T-cell (primary cell): ENCODE measurements around the gene TSPYL4.

DNA sequence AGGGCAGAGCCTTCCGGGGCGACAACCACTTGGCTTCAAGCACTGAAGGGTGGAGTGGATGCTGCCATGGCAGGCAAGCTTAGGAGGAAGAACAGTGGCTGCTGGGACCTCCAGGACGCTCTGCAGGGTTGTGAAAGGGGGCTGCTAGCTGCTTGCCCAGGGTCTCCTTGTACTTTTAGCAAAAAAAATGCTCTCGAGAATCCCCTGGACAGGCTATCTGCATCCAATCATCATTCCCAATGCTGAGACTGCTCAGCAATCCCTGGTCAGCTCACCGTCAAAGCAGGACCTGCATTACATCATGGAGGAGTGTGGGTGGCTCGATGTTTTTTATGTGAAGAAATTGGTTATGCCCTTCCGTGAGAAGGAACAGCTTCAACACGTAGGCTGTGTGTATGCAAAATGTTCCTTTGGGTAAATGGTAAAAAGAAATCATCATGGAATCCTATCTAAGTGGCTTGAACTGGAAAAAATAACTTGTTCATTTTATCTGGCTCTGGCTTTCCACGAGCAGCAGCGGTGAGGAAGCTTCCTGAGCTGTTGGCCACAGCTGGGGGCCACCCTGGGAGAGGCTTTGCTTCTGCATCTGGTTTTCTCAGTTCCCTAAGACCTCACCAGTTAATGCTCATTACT lies 111.5 kb downstream of the FYN start:
- PRO-cap, 7 experiments: peak in 1 of 7 experiments; most common plus-strand start position 484 of the sequence (in 1); most common minus-strand start position 303 of the sequence (in 1)

GRCh38 chr6:111818431-111818754 lies 54.9 kb downstream of the FYN start:
- PRO-cap, 7 experiments: no peak in any of the 7 experiments

DNA sequence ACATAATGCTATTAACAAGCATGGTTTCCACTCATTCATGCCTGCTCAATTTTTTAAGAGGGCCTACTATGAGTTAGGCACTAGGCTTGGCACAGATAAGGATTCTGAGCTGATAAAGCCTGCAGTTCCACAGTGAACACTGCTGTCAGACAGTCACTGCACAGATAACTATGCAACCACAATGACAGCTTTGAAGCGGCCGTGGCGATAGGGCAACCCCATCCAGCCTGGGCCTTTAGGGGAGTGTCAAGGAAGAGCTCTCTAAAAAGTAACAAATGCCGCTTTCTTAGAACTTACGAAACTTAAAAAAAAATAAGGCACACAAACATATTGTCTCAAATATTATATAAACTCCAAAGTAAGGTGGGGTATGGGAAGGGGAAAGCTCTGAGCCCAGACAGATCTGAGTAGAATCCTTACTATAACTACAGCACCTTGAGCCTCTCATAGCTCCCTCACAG lies 29.6 kb downstream of the FYN start:
- PRO-cap, 7 experiments: peak in 7 of 7 experiments; most common plus-strand start position 356 of the sequence (in 3); most common minus-strand start position 141 of the sequence (in 7)

GRCh38 chr6:111985161-111985695 lies 68.7 kb upstream of the CCN6 start:
- PRO-cap, 7 experiments: no peak in any of the 7 experiments

- PRO-cap, 7 experiments: peak in 7 of 7 experiments; most common plus-strand start chr6:111990071 (in 6); most common minus-strand start chr6:111989935 (in 7)
Measured at GRCh38 chr6:111989761-111990232, 64.1 kb upstream of the CCN6 start.

DNA sequence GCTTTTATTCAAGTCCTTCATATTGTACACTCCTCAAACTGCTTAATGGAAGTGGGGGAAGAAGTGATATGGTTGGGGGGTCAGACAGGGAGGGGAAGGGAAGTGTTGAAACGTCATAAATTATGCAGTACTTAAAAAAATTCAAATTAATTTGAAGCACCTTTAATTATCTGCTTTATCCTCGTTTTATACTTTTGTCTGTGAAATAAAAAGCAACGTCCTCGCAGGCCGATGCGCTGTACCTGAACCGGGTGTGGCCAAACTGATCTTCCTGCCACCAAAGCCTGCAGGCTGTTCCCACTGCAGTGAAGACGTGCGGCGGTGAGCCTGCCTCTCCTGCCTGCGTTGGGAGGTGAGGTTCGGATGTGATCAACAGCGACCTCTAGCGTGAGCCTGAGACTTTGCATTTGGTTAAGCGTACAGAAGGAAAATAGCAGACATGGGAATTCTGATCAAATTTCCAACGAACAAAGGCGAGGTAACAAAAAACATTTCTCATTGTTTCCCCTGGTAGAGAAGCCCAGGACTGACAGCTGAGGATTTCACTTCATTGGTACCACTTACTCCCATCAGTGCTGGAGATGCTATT lies 56.9 kb upstream of the CCN6 start:
- PRO-cap, 7 experiments: peak in 1 of 7 experiments; most common plus-strand start position 300 of the sequence (in 1); most common minus-strand start position 264 of the sequence (in 1)

DNA sequence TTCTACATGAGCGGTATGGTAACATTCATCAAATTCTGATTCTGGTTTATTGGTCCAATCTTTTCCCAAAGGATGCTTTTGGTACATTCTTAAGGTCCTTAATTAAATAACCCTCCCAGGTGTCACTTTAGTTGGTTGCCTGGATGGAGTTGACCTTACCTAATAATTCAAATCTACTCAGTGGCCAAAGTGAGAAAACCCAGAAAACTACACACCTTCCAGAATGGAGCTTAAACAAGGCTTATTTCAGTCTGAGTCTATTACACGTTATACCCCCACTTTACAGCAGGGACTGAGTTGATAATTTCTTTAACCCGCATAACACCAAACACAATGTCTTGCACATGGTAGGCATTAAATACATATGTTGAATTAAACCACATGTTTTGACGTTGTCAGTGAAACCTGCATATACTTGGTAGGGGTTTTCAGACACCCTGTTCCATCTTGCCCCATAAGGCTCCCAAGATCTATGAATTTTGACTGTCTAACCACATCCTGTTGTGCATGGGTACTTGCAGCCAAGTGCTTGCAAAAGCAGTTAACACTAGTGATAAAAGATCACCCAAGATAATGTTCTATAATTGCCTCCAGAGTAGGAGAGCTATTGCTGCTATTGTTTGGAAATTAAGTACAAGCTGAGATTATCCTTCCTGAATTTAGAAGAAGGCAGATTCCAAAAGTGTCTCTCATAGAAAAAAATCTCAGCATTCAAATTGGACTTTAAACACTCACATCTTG lies 26.1 kb upstream of the CCN6 start:
- PRO-cap, 7 experiments: peak in 7 of 7 experiments; most common plus-strand start position 550 of the sequence (in 4); most common minus-strand start position 294 of the sequence (in 5)

- PRO-cap, 7 experiments: no peak in any of the 7 experiments
Measured at GRCh38 chr6:112030940-112031533, 22.9 kb upstream of the CCN6 start.

DNA sequence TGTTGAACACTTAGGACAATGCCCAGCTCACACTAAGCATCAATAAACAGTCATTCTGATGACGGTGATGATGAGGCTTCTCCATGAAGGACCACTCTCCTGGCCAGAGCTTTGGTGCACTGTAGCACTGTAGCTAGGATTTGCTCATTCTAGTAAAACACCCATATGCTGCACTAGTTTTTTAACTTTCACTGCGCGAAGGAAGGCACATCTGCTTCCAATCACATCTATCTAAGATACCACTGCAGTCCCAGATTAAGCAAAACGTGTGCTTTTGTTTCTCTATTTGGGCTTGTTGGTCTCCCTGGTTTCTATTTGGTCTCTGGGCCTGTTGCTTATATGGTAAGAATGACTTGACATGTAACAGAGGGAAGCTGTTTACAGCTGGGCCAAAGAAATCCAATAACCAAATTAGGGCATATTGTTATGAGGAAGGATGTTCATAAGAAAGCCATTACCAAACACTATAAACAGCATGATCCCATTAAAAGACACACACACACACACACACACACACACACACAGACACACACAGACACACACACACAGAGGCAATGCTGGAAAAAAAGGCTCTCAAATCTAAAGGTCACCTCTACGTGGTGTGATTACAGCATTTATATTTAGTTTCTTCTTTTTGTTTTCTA lies 62.4 kb downstream of the FAM229B start:
- PRO-cap, 7 experiments: no peak in any of the 7 experiments

GRCh38 chr6:112223867-112224396 lies 30.4 kb downstream of the LAMA4 start:
- PRO-cap, 7 experiments: peak in 1 of 7 experiments; most common minus-strand start chr6:112224153 (in 1)

- PRO-cap, 7 experiments: no peak in any of the 7 experiments
Measured at GRCh38 chr6:112258670-112259373, 4.5 kb upstream of the LAMA4 start.

GRCh38 chr6:112268003-112268371 lies 13.6 kb upstream of the LAMA4 start:
- PRO-cap, 7 experiments: no peak in any of the 7 experiments

- PRO-cap, 7 experiments: no peak in any of the 7 experiments
Measured at GRCh38 chr6:113825876-113826162, 31.3 kb upstream of the MARCKS start.

DNA sequence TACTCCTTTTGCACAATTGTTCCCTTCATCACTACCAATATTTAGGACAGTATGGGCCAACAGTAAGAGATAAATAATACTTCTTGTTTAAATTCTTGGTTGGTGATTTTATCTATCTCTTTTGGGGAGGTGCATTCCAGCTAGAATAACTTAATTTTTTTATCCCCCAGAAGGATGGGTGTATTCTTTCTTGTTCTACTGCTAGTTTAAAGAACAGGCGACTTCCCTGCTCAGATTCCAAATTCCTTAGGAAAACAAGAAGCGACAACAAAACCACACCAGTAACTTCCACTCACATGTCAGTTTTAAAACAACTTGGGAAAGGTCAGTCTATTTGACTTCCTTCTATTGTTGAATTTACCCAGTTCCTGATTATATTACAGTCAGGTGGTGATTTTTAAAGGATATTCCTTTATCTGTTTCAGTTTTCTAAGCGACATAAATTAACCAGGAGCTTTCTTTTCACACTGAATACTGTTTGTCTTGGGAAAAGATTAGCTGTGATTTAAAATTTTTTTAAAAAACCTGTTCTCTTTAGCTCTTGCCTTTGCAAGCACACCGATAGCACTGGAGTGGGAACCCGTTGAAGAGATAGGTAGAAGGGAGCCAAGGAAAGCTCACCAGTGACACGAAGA lies 22.0 kb downstream of the MARCKS start:
- PRO-cap, 7 experiments: no peak in any of the 7 experiments

DNA sequence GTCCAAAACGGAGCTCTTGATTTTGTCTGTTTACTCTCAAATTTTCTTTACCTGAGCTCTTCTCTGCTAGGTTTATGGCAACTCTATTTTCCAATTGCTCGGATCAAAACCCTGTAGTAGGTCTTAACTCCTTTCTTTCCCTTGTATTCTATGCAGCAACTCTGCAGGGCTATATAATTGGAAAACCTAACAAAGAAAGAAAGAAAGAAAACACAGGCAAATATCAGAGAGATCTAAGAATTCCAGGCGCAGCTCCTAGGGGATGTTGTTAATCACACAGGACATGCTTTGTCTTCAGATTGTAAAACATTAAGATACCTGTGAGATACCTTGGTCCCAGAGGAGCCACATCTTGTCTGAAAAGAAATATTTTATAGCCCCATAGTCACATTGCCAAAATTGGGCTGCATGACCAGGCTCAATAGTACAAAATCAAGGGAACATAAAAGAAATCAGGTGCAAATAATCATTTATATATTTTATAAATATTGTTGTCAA lies 747.8 kb upstream of the HS3ST5 start:
- PRO-cap, 7 experiments: no peak in any of the 7 experiments

- PRO-cap, 7 experiments: no peak in any of the 7 experiments
Measured at GRCh38 chr6:115835278-115835659, 225.4 kb downstream of the FRK start.

DNA sequence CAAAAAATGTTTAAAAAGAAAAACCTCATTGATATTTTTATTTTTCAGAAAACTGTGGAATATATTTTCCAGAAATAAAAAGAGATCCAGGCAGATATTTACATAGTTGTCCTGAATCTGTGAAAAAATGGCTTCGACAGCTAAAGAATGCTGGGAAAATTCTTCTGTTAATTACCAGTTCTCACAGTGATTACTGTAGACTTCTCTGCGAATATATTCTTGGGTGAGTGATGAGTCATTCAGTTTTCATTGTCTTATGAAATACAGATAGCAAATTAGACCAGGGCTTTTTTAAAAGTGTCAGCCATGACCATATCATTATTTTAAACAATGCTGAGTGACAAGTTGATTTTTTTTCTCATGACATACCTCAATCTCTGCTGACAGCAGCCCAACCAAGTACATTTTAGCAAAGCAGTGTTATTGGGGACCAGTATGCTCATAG lies 32.8 kb downstream of the TSPYL4 start:
- PRO-cap, 7 experiments: no peak in any of the 7 experiments

DNA sequence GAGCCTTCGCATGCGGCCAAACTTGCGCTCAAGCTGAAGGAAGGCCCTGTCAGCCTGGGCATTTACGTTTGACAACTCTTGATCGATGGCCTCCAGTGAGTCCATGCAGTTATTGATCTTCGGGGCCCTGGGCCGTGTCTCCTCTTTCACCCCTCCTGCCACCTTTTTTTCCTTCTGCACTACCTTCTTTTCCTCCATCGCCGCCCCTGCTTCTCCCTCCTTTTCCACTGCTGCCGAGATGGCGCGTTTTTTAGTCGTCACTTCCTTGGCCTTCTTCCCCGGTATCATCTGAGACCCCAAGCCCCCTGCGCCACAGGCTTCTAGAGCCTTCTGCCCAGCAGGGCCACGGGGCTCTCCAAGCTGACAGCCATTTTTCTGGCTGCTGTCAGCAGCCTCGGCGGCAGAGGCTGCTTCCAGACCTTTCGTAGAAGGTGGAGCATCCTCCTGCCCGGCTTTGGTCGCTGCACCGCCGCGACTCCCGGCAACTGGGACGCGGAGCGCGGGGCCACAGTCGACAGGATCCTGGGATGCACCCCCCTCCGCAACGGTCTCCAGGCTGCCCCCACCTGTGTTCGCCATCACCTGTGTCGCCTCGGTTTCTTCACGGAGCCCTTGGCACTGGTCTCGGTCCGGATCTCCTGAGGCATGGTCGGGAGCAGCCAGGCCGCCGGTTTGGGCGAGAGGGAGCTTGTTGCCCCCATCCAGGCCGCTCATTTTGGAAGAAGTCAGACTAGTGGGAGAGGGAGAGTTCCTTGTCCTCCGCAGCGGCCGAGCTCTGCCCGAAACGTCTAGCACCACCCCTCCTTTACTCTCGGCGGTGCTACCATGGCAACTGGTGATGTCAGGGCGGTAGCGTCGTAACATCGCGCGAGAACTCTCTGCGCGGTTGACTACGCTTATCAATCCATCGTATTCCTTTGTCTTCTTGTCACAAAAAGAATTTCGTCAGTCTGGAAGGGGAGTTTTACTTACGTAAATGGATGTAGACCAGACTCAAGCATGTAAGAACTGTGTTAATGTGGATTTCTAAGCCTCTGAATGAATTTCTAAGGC lies at the start of gene TSPYL4:
TSS of gene TSPYL4 (minus strand) at position 781 of the 1,053 bp plus-strand sequence.
- PRO-cap, 7 experiments: peak in 7 of 7 experiments; most common plus-strand start position 313 of the sequence (in 7); most common minus-strand start position 777 of the sequence (in 7)

DNA sequence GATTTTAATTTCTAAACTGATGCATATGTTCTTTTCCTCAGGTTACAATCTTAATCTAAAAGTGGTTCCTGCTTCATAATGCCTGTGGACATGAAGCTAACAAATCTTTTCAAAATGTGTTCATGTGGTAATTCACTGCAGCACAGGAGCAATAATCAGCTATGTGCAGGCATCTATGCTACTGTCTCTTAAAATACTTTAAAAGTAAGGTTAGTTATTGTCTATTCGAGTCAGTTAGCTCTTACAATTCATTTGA lies 852 bp upstream of the TSPYL4 start:
- PRO-cap, 7 experiments: no peak in any of the 7 experiments

GRCh38 chr6:116369329-116370008 lies 1.3 kb upstream of the DSE start:
- PRO-cap, 7 experiments: no peak in any of the 7 experiments